HT1080 (cell line): ENCODE results near the genes POLA1 and ARX.

GRCh38 chrX:24465593-24466293 lies 657 bp downstream of the PDK3 start:
RAMPAGE:
- cytosol, long total RNA: no peak
- long total RNA: no peak
- nucleus, long total RNA: no peak

DNA sequence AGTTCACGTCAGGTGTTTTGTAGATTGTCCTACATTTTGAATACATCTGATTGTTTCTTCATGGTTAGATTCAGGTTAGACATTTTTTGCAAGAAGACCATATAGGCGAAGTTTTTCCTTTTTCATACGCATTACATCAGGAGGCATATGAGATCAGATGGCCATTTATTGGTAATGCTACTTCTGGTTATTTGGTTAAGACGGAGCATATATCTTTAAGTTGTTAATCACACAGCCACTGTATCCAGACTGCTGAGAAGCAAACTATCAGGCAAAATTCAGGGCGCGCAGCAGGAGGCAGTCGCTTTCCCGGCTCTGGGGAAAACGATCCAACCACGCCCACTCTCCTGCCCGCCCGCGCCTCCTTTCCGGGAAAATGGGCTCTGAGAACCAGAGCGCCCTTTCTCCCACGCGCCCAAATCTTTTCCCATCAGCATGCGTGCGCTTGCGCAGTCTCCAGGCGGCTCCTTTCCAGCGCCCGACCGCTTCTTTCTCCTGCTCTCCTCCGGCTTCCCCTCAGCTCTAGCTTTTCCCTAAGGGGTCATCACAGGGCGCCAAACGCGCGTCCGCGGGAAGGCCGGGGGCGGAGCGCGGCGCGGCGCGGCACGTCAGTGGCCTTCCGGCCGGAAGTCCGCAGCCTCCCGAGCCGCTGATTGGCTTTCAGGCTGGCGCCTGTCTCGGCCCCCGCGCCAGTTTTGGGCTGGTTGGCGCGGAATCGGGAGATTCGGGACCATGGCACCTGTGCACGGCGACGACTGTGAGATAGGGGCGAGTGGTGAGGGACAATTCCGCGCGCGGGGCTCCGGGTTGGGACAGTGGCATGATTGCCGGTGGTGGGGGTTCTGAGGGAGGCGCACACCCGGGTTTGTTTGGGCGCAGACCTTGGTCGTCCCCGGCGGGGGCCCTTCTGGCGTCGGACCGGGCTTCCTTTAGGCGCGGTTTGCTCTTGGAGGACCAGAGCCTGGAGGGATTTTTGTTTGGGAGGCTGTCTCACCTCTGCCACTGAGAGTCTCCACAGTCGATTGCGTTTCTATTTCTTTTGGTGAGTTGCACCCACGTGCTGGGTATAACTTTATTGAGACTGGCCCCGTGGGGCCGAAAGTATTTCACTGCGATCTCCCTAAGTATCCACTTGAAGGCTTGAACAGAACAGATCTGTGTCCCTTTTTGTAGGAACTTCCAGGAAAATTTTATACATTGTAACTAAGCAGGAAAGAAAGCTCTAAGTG lies at the start of gene POLA1:
TSS of gene POLA1 (plus strand) at position 689 of the 1,229 bp plus-strand sequence.
RAMPAGE:
- cytosol, long total RNA: start-site peak on the plus strand centred at position 708 of the sequence, 39 bp wide, 150 and 144 reads in 2 replicates
- long total RNA: start-site peak on the plus strand centred at position 688 of the sequence, 9 bp wide, 63 reads
- nucleus, long total RNA: start-site peak on the plus strand centred at position 707 of the sequence, 41 bp wide, 53 and 67 reads in 2 replicates

GRCh38 chrX:24880665-24881137 lies 135.1 kb downstream of the ARX start:
RAMPAGE:
- cytosol, long total RNA: no peak
- long total RNA: no peak
- nucleus, long total RNA: no peak

RAMPAGE:
- cytosol, long total RNA: no peak
- long total RNA: no peak
- nucleus, long total RNA: no peak
These were observed at the start of gene ARX for GRCh38 chrX:25015456-25016837. ARX (minus strand) TSS chrX:25015965.

GRCh38 chrX:26262149-26262629 lies 46.2 kb downstream of the MAGEB5 start:
RAMPAGE:
- cytosol, long total RNA: no peak
- long total RNA: no peak
- nucleus, long total RNA: no peak

DNA sequence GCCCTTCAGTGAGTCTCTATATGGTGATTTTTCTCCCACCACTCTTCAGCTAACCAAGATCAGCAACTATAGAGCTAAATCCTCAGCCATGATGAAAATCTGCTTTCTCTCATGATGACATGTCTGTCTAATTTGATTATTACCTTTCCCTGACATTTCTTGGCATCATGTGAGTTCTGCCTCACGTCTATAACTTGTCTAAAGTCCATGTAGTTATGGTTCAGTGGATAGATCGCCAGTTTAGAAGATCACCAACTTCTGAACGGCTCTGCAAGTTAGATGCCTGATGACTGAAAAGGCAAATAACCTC lies 14.9 kb upstream of the DCAF8L1 start:
RAMPAGE:
- cytosol, long total RNA: no peak
- long total RNA: no peak
- nucleus, long total RNA: no peak

GRCh38 chrX:28481078-28481468 lies 106.2 kb upstream of the IL1RAPL1 start:
RAMPAGE:
- cytosol, long total RNA: no peak
- long total RNA: no peak
- nucleus, long total RNA: no peak

RAMPAGE:
- cytosol, long total RNA: no peak
- long total RNA: no peak
- nucleus, long total RNA: no peak
These were observed 1.7 kb downstream of the MAGEB4 start for GRCh38 chrX:30243627-30243826.

DNA sequence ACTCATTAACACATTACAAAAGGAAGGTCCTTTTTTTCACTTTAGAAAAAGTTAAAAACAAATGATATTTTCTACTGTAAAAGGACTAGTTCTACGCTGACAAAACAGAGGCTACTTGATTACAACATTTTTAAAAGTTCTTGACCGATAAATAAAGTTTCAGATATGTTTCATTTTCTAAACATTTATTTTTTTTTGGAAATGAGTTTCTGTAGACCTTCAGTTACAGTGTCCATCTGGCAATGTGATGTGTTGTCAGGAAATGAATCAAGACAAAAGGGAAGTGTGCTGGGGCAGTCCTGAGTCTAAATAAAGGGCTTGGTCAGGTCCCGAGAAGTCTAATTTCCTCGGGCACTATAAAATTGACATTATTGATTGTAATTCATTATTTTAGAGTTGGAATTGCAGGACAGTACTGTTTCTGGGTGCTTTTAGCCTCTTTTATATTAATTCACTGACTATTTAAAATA lies 57.0 kb upstream of the FTHL17 start:
RAMPAGE:
- cytosol, long total RNA: no peak
- long total RNA: no peak
- nucleus, long total RNA: no peak

DNA sequence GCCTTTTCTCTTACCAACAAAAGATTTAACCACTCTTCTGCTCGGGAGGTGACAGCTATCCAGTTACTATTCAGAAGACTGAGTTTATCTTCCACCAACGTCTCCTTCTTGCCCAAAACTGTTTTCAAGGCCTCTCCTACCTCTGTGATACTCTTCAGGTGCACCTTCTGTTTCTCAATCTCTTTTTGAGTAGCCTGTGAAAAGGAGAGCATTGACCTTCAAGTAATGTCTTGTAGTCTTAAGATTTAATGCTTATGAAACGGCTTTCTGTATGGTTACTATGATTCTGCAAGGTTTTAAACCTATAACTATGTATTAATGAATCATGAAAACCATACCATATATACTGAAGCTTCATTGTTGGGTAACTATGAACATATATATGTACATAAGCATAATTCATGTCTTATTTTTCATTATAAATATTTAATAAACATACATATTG lies 846.3 kb downstream of the DMD start:
RAMPAGE:
- cytosol, long total RNA: no peak
- long total RNA: no peak
- nucleus, long total RNA: no peak

DNA sequence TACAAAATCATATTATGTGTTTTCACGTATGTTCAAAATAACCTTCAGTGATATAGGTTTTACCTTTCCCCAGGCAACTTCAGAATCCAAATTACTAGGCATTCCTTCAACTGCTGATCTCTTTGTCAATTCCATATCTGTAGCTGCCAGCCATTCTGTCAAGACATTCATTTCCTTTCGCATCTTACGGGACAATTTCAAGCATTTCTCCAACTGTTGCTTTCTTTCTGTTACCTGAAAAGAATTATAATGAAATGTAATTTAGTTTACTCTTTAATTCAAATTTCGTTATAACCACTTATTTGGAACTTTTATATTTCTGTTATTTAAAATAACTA lies 830.9 kb downstream of the DMD start:
RAMPAGE:
- cytosol, long total RNA: no peak
- long total RNA: no peak
- nucleus, long total RNA: no peak

GRCh38 chrX:32491406-32491605 lies 720.0 kb downstream of the DMD start:
RAMPAGE:
- cytosol, long total RNA: no peak
- long total RNA: no peak
- nucleus, long total RNA: no peak

RAMPAGE:
- cytosol, long total RNA: no peak
- long total RNA: no peak
- nucleus, long total RNA: no peak
These were observed 170.1 kb downstream of the DMD start for GRCh38 chrX:33041261-33041645.

DNA sequence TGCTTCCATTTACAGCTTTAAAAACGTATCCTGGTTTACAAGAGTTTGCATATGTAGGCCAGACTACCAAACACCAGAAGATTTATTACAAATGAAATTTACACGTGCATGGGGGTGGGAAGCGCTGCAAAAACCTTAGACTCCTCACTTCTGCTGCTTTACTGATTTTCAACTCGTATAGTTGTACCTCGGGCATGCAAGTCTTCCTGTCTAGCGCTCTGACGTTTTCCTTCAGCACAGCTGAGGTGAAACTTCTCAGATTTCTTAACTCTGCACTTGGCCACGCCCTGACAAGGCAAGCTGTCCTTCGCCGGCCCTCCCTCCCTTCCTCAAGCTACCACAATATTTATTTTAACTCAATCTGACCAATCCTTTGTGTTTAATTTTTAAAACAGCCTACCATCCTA lies 406.3 kb downstream of the FAM47A start:
RAMPAGE:
- cytosol, long total RNA: no peak
- long total RNA: no peak
- nucleus, long total RNA: no peak

DNA sequence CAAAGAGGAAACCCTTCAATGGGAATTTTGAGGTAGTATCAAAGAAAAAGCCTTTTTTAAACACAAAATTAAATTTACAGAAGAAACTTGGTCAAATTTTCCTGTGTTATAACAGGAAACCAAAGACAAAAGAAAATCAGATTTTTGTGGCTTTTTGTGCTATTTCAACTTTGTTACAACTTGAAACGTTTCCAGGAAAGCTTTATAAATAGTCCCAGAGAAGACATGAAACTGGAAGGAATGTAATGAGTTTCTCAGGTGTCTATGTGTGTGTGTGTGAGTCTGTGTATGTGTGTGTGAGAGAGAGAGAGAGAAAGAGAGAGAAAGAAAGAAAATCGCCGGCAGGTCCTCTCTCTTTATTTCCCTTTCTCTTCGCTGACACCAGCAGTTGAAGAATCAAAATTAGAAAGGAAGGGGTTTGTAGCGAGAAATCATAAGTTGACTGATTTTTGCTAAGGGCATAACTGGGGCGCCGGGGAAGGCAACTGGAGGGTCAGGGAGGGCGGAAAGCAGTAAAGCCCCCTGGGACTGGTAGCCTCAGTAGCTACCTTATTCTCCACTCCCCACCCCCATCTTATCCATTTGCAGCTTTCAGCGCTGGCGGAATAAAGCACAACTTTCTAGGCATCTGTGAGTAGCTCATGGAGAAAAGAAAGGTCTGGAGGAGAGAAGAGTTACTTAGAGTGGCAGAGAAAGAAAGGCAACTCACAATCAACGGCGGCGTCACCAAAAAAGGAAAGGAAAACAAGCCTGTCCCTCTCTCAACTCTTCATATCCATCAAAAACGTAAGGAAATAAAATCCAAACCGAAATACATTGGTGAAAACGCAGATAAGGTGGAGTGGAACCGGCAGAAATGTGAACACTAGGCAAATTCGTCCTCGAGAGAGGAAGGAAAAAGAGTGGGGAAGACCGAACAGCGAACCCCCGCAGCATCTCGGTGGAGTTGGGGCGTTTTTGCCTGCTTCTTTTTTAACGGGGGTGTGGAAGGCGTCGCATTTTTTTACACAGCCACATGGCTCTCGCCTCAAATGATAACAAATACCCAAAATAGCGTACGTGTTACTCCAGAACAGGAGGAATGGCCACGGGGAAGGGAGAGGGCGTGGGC lies 1.3 kb downstream of the TMEM47 start:
RAMPAGE:
- cytosol, long total RNA: no peak
- long total RNA: no peak
- nucleus, long total RNA: no peak

DNA sequence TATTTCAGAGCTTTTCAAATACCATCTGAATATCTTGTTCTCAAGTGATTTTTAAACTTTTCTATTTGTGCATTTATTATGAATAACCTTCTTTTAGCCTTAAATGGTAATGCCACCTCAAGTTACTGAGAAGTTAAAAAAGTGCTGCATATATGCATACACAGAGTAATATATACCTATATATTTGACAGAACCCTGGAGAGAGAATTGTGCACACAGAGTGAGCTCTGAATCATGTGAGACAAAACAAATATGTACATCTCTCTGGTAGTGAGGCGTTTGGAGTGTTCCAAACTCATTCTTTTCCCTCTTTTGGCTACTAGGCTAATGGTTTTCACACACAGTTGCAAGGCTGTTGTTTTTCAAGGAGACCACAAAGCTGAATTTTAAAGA lies 46.0 kb downstream of the CFAP47 start:
RAMPAGE:
- cytosol, long total RNA: no peak
- long total RNA: no peak
- nucleus, long total RNA: no peak

DNA sequence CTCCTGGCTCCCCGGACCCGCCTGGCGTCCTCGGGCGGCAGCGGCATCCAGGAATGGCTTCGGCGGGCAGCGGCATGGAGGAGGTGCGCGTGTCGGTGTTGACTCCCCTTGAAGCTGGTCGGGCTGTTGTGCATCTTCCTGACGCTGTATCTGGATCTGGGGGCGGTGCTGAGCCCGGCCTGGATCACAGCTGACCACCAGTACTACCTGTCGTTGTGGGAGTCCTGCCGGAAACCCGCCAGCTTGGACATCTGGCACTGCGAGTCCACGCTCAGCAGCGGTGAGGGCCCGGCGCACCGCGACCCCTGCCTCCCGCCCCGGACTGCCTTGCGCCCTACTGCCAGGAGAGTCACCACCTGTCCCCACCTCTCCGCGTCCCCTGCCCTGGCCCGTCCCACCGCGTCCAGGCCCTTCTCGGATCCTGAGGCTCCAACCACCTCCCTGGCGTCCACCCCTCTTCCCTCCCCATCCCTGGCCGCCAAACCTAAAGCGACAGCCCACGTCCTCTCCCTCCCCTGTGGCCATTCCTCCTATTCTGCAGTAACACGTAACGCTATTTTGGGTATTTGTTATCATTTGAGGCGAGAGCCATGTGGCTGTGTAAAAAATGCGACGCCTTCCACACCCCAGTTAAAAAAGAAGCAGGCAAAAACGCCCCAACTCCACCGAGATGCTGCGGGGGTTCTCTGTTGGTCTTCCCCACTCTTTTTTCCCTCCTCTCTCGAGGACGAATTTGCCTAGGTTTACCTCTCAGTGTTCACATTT lies 50.1 kb upstream of the FAM47C start:
RAMPAGE:
- cytosol, long total RNA: no peak
- long total RNA: no peak
- nucleus, long total RNA: no peak

GRCh38 chrX:37781237-37782468 lies 1.8 kb downstream of the CYBB start:
RAMPAGE:
- cytosol, long total RNA: no peak
- long total RNA: no peak
- nucleus, long total RNA: no peak

DNA sequence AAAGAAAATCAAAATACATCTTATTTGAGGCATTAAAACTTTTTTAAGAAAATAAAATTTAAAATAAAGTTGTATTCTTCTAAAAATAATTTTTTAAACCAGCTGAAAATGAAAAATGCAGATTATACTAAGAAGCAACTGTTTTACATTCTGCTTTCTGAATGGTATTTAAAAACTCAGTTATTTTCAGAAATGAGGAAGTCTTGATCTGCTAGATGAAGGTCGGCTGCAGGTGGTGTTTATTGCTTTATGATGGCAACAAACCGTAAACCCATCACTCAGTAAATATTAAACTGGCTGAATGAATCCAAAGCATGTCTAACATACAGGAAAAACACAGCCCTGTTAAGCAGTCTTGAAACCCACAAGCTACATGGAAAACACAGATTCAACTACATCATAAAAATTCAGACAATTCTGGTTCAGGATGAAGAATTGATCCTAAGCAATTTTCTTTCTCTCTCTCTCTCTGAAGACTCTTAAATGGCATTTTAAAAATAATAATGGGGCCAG lies 29.3 kb downstream of the DYNLT3 start:
RAMPAGE:
- cytosol, long total RNA: no peak
- long total RNA: no peak
- nucleus, long total RNA: no peak

DNA sequence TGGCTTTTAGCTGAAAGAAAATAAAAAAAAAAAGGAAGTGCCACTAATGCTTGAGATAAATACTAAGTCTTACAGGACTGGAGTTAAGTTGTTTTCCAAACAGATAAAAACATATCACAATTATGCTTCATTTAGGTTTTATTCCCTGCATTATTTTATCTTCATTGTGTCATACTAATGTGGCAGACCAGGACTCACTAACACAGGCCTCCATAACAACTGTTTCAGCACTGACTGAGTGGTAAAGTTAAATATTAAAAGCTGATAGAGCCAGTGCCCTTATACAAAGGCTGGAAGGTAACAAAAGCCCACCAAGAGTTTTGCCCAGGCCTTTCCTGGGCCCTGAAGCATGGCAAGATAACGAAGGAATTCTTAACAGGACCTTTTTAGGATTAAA lies 42.4 kb upstream of the DYNLT3 start:
RAMPAGE:
- cytosol, long total RNA: no peak
- long total RNA: no peak
- nucleus, long total RNA: no peak